Lung (tissue), 4 donors: ENCODE measurements around a stretch of chr2.

DNA sequence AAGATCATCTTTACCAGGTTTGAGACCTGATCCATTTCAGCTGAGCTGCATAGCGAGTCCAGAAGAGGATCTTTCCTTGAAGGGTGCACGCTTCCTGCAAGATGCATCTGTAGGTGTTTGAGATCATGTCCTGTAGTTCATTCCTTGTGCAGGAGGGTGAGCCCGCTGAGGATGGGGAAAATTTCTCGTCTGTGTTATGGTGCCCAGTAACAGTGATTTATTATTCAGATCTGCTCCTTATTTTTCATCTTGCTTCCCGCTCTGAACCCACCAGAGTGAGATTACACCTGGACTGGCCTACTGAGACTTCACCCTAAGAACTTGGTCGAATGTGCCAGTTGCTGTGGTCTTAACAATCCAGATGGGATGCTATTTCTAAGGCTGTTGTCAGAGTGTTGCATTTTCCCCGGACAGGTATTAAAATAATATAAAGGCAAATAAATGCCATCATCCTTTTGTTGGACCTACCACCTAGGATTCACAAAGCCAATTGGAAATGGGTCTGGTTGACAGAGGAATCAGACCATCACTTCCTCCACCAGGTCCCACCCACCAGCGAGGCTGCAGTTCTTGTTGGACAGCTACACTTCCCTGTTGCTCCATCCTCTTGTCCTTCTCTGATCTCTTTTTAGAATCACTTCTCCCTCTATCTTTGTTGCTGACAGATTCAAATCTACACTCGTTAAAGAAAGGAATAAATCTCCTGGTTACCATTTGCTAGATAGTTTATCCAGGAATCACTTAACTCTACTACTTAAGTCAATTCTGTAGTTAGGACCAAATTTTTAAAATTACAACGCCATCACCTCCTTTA lies 952 bp downstream of the TMEM169 start:
- PRO-cap: no peak
- RAMPAGE, long total RNA: no peak
- RRBS: no CpG with 5 or more reads among the region's 10 CpGs

DNA sequence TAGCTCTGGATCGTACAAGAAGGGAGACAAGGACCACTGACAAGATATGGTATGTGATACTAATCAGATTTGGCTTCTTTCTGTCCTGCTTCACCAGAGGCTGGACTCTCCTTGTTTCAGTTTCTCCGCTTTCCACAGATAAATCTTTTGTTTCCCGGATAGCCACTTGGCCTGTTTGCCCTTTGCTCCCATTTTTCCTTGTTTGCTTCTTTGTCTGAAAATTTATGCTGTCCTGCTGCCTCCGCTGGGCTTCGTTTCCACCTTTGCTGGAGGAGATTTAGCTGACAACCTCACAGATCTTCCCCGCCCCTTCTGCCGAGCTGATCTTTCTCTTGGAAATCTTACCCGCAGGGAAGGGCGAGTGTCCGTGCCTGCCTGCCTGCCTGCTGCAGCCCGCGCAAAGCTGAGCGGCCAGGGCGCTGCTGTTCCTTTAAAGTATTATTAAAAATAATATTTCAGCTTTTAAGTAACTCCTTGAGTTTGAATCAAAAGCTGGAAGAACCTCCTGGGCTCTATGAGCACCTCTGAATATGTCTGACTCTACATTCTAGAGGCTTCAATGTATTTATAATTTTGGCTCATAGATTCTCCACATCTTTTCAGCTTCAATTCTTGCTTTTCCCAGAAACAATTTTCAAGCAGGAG lies 1.4 kb upstream of the XRCC5 start:
- PRO-cap: no peak
- RAMPAGE, long total RNA: no peak
- RRBS: no CpG with 5 or more reads among the region's 14 CpGs

GRCh38 chr2:216113460-216114613 lies 4.7 kb downstream of the XRCC5 start:
- PRO-cap: no peak
- RAMPAGE, long total RNA: no peak
- RRBS: no CpG with 5 or more reads among the region's 7 CpGs

DNA sequence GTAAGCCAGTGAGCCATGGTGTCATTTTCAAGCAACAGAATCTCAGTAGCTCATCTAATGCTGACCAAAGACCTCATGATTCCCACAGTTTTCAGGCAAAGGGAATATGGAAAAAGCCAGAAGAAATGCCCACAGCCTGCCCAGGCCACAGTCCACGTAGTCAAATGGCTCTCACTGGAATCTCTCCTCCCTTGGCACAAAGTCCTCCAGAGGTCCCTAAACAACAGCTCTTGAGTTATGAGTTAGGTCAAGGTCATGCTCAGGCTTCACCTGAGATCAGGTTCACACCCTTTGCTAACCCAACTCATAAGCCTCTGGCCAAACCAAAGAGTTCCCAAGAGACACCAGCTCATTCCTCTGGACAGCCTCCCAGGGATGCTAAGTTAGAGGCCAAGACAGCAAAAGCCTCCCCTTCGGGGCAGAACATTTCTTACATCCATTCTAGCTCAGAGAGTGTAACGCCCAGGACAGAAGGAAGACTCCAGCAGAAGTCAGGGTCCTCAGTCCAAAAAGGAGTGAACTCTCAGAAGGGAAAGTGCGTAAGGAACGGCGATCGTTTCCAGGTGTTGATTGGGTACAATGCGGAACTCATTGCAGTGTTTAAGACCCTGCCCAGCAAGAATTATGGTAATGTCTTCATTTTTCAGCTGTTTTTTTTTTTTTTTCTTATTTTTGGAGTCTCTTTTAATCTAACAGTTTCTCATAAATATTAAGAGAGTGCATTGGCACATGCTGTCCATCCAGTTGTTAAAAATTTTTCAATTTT lies 2.8 kb downstream of the SMARCAL1 start:
- PRO-cap: no peak
- RAMPAGE, long total RNA: no peak
- RRBS: no CpG with 5 or more reads among the region's 8 CpGs

DNA sequence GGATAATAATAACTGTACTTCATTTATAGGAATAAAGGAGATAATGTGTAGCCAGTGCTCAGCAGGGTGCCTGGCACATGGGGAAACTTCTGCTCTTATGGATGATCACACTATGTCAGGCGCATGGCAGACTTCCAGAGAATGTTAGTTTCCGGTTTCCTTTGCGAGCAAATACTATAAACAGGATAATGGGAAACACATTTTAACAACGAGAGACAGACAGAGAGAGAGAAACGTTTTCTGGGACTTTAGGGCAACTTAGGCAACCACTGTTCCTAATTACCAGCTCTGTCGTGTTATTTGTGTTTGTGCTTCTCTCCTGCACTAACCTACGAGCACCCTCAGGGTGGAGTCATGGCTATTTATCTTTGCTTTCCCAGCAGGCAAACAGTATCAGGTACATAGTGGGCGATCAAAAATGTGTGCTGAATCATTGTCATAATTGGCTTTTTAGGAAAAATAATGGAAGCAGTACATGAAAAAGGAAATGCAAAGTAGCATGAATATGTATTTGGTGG lies 36.9 kb upstream of the IGFBP2 start:
- PRO-cap: no peak
- RAMPAGE, long total RNA: no peak
- RRBS: no CpG with 5 or more reads among the region's 8 CpGs

- PRO-cap: no peak
- RAMPAGE, long total RNA: no peak
- RRBS: no CpG with 5 or more reads among the region's 12 CpGs
These were observed 24.3 kb downstream of the IGFBP5 start for GRCh38 chr2:216671021-216671502.

GRCh38 chr2:216673986-216674570 lies 21.3 kb downstream of the IGFBP5 start:
- PRO-cap: no peak
- RAMPAGE, long total RNA: no peak
- RRBS: no CpG with 5 or more reads among the region's 11 CpGs

DNA sequence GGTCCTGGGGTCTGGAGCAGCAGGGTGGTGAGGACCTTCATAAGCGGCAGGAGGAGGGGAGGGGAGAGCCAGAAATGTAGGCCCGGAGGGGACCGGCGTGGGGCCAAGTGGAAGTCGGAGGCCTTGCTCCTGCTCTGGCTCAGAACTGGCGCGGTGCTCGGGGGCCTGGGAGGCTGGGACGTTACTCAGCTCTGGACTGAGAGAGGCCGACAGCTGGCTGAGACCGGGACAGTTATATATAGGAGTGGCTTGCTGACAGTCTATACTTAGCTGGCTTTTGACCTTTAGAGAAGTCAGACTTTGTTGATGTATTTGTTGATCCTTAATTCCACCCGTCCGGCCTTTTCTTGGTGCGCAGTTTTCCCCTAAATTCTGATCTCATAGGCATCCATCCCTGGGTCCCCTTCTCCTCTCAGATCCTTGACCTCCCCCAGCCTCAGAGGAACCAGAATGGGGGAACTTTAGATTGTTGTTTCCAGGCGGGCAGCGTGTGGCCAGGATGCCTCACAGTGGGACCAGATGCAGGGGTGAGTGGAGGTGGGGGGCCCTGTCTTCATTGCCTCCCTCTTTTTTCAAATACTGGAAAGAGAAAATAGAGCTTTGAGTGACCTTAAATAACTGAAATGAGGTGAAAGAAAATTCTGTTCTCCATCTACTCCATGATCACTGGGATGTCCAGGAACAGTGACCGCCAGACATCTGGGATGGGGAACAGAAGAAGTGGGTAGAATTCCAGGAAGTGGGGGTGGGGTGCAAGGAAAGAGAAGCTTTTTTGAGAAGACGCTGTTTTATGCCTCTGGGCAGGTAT lies 15.5 kb downstream of the IGFBP5 start:
- PRO-cap: no peak
- RAMPAGE, long total RNA: no peak
- RRBS: 20% methylated on average over 3 of the region's 18 CpGs

GRCh38 chr2:216683747-216684567 lies 11.4 kb downstream of the IGFBP5 start:
- PRO-cap: no peak
- RAMPAGE, long total RNA: no peak
- RRBS: no CpG with 5 or more reads among the region's 8 CpGs

GRCh38 chr2:216850672-216851241 lies 9.1 kb downstream of the TNP1 start:
- PRO-cap: no peak
- RAMPAGE, long total RNA: no peak
- RRBS: no CpG with 5 or more reads among the region's 5 CpGs

DNA sequence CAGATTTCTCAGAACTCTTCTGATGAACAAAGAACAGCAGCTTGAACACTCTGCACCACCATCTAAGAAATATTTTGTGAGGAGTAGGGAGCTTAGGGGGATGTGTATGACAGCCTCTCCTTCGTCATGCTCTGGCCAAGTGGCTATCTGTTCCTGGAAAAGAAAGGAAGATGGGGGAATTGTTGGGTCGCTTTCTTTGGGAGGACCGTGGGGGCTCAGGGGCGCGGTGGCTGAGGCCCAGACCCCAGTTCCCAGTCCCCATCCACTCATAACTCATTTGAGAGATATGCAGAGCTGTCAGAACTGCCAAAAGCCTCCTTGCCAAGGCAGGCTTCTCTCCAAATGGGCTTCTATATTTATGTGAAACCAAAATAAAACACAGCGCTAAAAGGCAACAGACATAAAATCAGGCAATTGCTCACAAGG lies 114.7 kb upstream of the TNP1 start:
- PRO-cap: no peak
- RAMPAGE, long total RNA: no peak
- RRBS: no CpG with 5 or more reads among the region's 6 CpGs

GRCh38 chr2:217686439-217686781 lies 316.4 kb downstream of the TNS1 start:
- PRO-cap: no peak
- RAMPAGE, long total RNA: no peak
- RRBS: no CpG with 5 or more reads among the region's 2 CpGs

GRCh38 chr2:217707061-217707581 lies 295.7 kb downstream of the TNS1 start:
- PRO-cap: no peak
- RAMPAGE, long total RNA: no peak
- RRBS: no CpG with 5 or more reads among the region's 4 CpGs

DNA sequence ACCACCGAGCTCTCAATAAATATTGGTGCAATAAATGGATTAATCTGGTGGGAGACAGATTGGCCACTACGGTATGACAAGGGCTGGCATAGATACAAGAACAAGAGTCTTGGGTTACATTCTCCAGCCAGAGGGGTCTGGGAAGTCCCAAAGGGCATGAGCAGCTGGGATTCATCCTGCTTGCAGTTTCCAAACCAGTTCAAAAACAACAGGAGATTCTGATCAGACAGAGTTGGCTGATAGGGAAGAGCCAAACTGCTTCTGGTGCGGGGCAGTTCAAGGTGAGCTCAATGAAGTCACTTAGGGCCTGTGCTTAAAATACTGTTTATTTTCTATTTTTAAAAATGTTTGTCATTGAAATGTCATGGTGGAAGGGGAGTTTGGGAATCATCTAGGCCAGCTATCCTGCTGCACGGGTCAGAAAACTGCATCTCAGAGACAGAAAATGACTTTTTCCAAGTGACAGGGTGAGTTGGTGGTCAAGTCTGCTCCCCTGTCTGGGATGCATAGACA lies 266.8 kb downstream of the TNS1 start:
- PRO-cap: no peak
- RAMPAGE, long total RNA: no peak
- RRBS: no CpG with 5 or more reads among the region's 4 CpGs

DNA sequence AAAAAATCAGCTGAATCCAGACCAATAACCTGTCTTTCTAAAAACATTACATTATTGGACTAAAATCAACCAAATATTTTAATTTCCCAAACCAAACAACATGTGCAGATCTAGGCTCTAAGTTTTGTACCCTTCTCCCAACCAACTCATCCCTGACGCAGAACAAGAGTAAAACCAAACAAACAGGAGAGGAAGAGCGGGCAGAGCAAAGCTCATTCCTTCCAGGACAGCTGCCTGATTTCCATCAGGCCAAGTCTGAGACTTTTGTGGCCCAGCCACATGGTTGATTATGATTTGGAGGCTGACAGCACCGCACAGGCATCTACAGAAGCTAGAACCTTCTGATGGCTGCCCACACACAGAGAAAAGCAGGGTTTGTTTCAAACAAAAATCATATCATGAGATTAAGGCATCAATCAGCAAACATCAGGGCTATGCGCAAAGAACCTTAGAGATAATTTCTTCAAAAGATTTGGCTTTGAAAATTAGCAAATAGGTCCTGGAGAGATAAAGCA lies 262.6 kb downstream of the TNS1 start:
- PRO-cap: no peak
- RAMPAGE, long total RNA: no peak
- RRBS: no CpG with 5 or more reads among the region's 4 CpGs

DNA sequence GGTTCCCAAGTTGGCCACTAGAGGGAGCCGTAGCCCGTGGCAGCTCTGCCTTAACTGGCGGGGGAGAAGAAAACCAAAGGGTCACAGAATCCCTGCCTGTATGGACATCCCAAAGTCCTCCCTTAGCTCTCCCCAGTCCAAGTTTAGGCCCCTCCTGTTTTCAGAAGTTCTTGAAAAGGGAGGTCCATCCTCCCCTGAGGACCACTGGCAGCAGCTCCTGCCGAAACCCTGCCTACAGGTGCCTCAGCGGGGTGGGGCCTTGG lies 213.5 kb downstream of the TNS1 start:
- PRO-cap: no peak
- RAMPAGE, long total RNA: no peak
- RRBS: no CpG with 5 or more reads among the region's 5 CpGs

DNA sequence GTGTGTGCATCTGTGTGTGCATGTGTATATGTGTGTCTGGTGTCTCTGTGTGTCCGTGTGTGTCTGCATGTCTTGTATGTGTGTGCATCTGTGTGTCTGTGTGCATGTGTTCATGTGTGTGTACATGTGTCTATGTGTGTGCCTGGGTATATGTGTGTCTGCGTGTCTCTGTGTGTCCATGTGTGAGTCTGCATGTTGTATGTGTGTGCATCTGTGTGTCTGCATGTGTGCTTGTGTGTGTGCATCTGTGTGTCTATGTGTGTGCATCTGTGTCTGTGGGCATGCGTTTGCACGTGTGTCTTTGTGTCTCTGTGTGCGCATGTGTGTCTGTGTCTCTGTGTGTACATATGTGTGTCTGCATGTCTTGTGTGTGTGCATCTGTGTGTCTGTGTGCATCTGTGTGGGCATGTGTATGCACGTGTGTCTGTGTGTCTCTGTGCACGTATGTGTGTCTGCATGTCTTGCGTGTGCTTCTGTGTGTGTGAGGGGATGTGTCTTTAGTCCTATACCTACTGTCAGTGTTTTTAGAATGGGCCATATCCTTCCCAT lies 207.7 kb downstream of the TNS1 start:
- PRO-cap: no peak
- RAMPAGE, long total RNA: no peak
- RRBS: no CpG with 5 or more reads among the region's 8 CpGs

DNA sequence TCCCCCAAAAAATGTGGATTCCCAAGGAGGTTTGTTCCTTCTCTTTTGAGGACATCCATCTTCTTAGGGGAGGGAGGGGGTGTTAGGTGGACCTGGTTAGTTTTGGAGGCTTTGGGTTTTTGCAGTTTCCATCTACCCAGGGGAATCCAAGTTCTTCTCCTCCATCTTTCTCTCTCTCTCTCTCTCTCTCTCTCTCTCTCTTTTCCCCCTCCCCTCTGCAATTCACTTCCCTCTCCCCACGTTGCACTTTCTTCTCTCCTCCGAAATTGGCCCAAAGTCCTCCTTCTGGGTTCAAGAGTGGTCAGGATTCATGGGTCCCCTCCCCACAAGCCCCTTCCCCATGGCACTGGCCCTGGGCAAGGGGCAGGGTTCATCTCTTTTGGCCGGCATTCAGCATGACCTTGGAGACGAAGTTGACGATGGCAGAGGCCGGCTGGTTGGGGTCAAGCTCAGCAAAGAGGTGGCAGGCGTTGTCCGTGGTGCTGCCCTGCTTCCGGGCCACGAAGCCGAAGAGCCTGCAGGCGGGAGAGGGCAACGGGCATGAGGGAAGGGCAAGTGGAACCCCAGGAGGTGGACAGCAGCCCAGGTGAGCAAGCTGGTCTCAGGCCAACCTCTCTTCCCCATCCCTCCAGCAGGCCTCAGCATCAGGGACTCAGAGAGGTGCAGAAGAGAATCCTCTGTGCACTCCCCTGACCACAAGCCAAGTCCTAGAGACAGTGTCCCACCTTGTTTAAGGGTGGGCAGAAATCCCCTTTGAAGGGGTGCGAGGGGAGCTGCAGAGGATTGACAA lies 198.5 kb downstream of the TNS1 start:
- PRO-cap: no peak
- RAMPAGE, long total RNA: no peak
- RRBS: 42% methylated on average over 4 of the region's 14 CpGs

DNA sequence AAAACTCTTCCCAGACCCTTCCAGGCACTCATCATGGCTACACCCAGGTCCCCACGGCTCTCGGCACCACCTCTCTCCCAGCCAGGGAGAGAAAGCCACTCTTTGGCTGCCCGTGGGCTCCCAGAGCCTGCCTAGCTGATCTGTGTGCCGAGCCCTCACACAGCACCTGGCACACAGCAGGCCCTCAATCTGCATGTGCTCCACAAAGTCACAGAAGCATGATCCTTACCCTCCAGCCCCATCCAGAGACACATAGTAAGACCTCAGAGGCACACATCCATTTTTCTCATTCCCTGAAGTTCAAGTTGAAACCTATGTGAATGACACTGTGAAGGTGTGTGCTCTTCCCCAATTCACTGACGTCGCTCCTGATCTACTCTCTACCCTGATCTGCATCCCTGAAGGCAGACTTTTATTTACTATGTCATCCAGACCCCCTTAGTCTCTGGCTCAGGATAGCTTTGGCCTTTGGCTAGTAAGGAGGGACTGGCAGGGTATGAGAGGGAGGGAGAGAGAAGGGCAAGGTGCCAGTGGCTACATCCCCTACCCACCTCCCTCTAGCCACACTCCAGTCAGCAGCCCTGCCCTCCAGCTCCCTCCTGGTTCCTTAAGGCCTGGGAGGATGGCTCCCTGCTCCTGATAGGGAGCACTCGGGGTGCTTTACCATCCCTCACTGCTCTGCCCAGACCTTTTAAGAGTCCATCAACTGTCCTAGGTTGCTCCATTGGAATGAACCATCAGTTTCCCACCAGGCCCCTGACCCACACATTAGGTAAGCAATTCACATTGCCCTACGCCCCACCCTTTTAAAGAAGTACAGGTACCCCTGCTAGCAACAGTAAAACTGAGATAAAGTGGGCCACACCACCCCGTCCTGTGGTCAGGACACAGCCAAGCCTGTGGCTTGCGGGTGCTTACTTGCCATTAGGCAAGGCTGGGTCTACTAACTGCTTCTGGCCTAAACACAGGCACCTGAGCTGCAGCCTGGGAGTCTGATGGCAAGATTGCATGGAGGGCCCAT lies 177.7 kb downstream of the TNS1 start:
- PRO-cap: unidirectional peak, minus-strand start at position 771 of the sequence
- RAMPAGE, long total RNA: no peak
- RRBS: no CpG with 5 or more reads among the region's 10 CpGs

DNA sequence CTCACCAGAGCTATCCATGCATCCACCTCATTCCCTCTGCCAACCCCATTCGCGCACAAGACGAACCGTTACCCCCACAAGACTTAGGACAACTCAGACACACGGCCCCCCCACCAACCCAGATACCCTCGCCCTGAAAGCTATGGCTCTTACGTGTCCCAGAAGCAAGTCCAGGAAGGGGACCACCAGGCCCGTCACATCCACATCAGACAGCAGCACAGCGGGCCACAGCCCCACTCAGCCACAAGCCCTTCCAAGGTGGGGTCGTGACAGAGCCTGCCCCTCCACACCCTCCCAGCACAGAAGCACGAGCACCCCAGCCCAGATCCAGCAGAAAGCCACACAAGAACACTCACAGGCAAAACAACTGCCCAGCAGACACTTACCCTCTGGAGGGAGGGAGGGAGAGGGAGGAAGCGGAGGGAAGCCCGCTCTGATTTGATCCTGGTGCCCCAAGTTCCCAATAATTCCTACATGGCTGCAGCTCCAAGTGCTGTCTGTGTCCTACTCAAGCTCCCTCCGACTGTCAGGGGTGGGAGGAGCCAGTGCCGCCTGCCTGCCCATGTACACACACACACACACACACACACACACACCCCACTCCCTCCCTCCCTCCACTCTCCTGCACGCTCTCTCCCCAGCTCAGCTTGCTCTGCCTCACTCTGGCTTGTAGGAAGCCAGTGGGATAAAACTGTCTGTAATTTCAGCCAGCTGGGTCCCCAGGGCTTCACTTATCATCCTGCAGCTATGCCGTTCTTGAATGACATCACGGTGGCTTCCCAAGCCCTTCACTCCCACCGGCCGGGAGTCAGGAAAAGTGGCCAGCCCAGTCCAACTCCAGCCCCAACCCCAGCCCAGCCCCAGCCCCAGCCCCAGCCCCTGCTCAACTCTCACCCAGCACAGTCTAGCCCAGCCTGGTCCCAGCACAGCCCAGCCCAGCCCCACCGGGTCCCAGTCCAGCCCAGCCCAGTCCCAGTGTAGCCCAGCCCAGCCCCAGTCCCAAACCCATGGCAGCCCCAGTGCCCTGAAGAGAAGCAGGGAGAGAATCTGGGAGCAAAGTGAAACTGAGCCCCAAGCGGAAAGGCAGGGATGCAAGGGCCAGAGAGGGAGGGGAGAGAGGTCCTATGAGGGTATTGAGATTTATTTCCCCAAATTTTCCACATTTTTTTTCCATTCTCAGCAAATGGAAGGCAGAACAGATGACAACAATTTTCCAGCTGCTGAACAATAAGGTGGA lies 144.3 kb downstream of the TNS1 start:
- PRO-cap: no peak
- RAMPAGE, long total RNA: no peak
- RRBS: no CpG with 5 or more reads among the region's 22 CpGs